B cell (primary cell): ENCODE measurements around the gene ZNF407.

GRCh38 chr18:74480463-74480737, 15.8 kb upstream of the CNDP2 start:
- PRO-cap: no peak
- CAGE, long polyA plus RNA: no peak

GRCh38 chr18:74588882-74589467, 8.7 kb upstream of the ZNF407 start:
- PRO-cap: no peak
- CAGE, long polyA plus RNA: no peak

DNA sequence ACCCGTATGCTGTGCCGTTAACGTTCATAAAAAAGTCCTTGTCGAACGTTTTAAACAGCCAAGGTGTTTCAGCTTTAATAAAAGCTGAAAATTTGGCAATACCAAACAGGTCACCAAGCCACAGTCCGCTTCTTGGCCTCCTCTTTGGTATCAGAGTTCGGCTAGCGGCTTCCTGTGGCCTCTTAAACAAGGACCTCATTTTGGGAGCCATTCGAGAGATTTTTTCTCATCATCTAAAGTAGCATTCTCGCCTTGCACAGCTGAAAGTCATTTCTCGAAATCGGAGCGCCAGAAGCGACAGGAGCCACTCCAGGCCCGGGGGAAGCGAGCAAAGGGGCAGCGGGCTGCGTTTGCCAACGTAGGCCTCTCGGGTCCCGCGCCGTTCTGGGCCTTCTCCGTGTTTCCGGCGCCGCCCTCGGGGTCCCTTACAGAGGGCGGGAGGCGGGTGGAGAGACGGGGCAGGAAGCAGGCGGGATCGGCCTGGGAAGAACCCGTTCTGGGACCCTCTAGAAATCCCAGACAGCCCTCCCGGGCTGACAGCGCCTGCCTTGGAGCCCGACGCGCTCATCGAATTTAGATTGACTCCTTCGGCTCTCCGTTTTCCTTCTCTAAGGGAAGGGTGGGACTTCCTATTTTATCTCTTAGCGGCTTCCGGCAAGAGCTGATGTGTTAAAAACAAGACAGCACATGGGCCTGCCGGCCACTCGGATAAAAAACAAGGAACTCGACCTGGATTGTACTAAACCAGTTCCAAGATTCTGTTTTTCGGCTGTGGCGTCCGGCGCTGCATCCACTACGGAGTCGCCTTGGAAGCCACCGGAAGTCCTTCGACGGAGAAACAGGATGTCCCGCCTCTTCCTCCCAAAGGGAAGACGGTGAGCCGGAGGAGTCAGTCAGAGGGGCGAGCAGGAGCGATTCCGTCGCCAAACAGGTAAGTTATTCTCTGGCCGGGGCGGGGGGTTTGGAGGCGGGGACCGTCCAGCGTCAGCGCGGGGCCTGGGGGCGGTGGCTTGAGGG, at the start of gene ZNF407:
TSS of gene ZNF407 (plus strand) at position 864 of the 1,017 bp plus-strand sequence.
- PRO-cap: bidirectional peak, plus-strand start at position 165 of the sequence, minus-strand start at position 154 of the sequence; bidirectional peak, plus-strand start at position 428 of the sequence, minus-strand start at position 386 of the sequence; bidirectional peak, plus-strand start at position 864 of the sequence, minus-strand start at position 829 of the sequence; bidirectional peak, plus-strand start outside the sequence, minus-strand start at position 945 of the sequence
- CAGE, long polyA plus RNA: start-site peak on the plus strand centred at position 772 of the sequence, 230 bp wide, 31 and 56 reads in 2 replicates

DNA sequence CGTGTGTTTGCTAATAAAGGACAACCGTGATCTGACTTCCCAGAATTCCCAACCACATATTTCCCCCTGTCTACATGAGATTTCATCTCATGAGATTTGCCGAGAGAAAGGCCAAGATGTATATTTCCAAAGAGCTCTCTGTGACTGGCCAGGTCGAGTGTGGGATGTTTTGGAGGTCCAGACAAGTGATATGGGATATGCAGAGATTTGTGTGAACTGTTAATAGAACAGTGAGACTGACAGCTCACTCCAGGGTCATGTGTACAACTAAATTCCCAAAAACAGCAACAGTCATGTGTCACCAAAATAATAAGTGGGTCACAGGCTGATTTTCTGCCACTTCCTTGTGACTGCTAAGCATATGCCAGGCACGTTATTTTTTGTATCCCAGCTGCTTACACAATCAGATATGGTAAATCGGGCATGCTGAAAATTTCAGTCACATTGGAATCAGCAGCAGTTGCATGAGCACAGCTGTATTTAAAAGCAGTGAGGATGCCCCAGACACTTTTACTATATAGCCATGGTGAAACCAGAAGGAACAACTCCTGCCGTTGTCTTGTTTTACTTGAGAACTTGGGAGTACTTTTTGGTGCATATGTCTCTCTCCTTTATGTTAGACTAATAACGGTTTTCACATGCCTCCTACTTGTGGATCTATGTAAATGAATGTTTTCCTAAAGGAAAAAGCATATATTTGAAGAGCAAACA, 198.6 kb downstream of the PTGR3 start:
- PRO-cap: no peak
- CAGE, long polyA plus RNA: no peak

DNA sequence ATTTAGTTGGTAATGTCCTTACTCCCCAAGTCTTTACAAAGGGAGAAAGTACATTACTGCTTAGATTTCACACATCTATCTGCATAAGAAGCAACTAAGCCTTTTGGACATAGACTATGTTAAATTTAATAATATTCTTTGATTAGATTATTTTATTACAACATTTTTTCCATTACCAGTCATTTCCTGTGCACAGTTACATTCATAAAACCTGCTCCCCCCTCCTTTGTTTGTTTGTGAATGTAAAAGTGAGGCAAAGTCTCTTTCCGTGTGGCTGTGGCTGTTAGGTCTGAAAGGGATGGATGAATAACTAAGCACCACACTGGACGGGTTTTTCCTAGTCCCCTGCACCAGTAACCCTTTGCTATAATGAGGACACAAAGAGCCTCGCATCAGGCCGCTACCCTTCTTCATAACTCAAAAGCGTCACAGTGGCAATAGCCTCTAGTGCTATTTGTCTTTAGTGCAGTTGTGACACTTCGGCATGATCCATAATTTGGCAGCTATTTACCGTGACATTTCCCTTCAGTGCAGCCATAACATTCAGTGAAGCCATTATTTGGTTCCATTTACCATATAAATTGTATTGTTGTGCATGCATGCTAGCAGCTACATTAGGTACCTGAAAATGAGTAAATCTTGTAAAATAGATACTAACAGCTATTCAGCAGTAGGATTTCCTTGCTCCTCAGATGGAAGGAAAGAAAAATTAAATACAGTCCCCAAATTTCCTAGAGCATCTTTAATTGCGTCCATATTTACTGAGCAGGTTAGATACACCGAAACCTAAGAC, 9.4 kb downstream of the PTGR3 start:
- PRO-cap: no peak
- CAGE, long polyA plus RNA: no peak

DNA sequence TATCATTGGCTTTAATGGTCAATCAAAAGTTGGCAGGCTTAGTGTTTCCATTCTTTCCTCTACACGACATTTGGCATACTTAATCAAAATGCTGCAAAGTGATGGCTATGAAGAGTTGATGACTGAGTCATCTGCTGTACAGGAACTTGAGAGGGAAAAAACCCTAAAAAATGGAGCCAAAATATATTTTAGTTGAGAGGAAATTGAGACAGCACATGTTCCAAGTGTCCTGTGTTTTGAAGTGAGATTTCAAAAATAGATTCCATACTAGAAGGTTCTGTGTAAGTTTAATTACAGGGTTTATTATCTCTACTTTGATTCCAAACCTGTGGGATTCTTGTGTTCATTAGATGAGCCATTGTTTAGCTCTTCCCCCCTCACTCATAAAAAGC, 3.2 kb downstream of the TSHZ1 start:
- PRO-cap: no peak
- CAGE, long polyA plus RNA: no peak

DNA sequence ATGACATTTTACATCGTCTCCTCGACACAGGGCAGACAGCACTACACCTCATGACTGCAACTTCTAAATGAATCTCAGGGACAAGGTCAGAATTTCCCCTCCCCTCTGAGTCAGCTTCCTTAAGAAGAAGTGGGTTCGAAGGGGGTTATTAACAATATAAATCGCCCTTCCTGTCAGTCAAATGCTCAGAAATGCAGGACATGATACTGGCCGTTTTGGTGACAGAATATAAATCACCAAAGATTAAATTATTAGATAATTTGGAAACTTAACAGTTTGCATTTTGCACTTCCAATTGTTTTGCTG, 57.2 kb downstream of the TSHZ1 start:
- PRO-cap: no peak
- CAGE, long polyA plus RNA: no peak

DNA sequence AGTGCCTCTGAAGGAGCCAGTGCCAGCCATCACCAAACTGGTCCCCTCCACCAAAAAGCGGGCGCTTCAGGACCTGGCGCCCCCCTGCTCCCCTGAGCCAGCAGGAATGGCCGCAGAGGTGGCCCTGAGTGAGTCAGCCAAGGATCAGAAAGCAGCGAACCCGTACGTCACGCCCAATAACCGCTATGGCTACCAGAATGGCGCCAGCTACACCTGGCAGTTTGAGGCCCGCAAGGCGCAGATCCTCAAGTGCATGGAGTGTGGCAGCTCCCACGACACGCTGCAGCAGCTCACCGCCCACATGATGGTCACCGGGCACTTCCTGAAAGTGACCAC, 75.8 kb downstream of the TSHZ1 start:
- PRO-cap: no peak
- CAGE, long polyA plus RNA: no peak

- PRO-cap: no peak
- CAGE, long polyA plus RNA: no peak
These were observed 28.3 kb upstream of the SMIM21 start for GRCh38 chr18:75455344-75456688.

- PRO-cap: no peak
- CAGE, long polyA plus RNA: no peak
These were observed 43.2 kb downstream of the ZNF516 start for GRCh38 chr18:76451783-76452348.

- PRO-cap: bidirectional peak, plus-strand start at chr18:76495522, minus-strand start at chr18:76495197; bidirectional peak, plus-strand start at chr18:76495825, minus-strand start at chr18:76495761; bidirectional peak, plus-strand start at chr18:76496227, minus-strand start at chr18:76495949
- CAGE, long polyA plus RNA: no peak
These were observed 485 bp upstream of the ZNF516 start for GRCh38 chr18:76495422-76496031.

GRCh38 chr18:76638864-76639329, 143.9 kb upstream of the ZNF516 start:
- PRO-cap: no peak
- CAGE, long polyA plus RNA: no peak

DNA sequence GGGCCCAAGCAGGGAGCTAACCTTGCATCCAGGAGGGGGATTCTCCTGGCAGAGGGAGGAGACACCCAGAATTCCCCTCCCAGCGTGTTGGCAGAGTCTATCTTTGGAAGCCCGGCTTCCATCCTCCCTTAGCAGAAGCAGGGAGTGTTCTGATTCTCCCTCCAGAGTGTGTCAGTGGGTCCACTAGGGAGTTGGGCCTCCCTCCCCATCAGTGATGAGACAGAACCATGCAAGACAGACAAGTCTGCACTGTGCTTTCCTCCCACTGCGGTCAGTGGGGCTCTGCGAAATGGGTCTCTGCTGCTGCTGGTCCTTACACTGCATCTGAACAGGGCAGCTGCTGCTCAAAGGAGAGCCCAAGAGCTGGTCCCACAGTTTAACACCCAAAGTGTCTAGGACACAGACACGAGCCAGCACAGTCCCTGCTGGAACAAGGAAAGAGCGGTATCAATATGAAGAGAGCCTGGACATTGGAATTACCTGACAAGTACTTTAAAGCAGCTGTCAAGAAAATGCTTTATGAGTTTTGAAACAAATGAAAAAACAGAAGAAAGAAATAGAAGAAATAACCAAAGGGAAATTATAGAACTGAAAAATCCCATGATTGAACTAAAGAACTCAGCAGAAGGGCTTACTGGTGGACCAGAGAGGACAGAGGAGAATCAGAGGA, 40.2 kb downstream of the ZNF236 start:
- PRO-cap: no peak
- CAGE, long polyA plus RNA: no peak

- PRO-cap: no peak
- CAGE, long polyA plus RNA: no peak
These were observed 131.1 kb downstream of the ZNF236 start for GRCh38 chr18:76953478-76953908.

DNA sequence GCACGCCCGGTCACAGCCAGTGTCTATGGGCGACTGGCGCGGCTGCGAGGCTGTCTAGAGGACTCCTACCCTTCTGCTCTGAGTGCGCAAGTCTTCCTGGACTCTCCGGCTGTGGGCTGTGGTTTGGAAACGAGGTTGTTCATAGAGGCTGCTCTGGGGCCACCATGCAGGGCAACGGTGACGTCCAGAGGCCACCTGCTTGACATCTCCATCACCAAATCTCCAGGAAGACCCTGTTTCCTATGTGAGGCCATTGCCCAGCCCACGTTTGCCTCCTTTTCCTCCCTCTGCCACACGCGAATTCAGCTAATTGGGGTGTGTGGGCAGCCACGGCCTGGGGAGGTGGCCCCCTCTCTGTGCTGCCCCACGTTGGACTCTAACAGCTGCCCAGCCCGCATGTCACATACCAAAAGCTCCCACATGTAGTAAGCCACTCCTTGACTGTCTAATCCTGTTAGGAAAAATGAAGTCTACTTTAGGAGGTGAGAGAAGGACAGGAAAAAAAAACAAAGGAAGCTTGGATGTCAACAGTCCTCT, 153.1 kb downstream of the MBP start:
- PRO-cap: no peak
- CAGE, long polyA plus RNA: no peak

- PRO-cap: no peak
- CAGE, long polyA plus RNA: no peak
These were observed 88.5 kb downstream of the MBP start for GRCh38 chr18:77043901-77044759.

DNA sequence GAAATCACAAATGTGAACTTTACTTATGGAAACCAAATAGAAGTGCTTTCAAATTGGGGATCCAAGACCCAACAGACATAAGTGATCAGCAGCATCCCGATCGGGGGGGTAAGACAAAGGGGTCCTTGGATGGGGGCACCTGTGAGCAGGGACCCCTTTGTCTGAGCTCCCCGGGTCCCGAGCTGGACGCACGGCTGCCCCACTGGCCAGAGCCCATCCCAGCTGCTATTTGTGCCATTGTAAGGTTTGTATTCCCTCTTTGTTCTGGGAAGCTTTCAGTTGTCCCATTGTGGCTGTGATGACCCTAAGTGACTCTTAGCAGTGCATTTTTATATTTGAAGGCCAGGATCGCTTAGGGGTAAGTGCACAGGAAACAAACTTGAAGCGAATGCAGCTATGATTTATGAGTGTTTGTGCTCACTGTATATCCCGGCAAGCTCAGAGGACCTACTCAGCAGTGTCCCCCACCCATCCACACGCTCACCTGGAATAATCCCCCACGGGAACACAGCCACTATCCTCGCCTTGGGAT, 80.3 kb downstream of the MBP start:
- PRO-cap: no peak
- CAGE, long polyA plus RNA: no peak

GRCh38 chr18:77069824-77070421, 62.7 kb downstream of the MBP start:
- PRO-cap: bidirectional peak, plus-strand start at chr18:77070189, minus-strand start at chr18:77069912
- CAGE, long polyA plus RNA: no peak

DNA sequence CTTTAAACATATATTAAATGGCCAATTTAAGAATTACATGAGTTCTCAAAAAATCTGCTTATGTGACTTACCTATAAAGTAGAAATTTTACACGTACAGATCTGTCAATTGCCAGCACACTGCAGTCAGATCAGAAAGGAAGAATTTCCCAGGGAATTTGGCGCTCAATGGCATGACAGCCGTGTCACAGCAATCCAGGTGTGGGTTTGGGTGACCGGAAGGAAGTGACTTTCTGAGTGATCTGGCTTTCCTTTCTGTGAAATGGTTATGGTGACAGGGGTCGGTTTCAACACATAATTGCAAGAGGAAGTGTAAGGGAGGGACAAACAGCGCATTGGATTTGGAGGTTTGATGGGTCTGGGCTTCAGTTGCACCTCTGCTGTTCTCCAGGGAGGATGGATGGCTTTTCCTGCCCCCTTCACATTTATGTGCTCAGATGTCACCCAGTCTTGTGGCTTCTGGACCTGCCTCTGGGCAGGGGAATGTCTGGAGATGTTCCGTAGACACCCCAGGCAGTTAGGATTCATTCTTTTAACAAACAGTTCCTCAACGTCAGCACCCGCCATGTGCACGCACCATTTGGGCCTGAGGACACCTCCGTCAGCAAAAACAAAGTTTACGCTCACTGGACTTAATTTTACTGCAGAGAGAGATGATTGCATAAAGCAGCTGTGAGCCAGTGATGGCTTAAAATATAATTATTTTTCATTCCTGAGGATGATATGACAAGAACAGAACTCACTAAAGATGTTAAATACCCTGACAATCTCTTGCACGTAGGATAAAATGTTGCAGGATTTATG, 37.1 kb downstream of the MBP start:
- PRO-cap: no peak
- CAGE, long polyA plus RNA: no peak

DNA sequence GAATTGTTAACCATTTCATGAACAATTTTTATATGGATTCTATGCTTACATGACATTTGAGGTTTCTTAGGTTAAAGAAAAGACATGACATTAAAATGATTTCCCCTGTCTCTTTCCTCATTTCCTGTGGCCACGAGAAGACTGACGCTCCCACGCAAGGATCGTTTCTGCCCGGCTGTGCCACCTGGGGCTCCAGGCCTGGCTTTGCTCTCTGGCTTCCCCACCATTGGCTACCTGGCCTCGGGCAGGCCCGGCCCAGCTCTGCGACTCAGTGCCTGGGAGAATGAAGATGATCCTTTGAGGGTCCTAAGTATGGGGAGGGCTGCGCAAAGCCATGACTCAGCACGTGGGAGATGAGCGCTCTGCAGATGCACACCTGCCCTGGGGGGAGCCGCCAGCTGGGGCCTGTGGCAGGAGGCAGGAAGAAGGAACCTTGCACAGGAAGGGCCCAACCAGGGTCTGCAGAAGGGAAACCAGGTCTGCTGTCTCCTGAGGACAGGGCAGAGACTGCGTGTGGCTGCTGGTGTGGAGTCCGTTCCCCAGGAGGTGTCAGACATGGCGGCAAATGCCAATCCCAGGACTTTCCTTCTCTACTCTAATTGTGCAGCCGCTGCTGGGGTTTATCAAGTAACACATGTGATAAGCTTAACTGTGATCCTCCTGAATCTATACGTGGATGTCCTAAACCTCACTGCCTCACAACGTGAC, 33.0 kb downstream of the MBP start:
- PRO-cap: no peak
- CAGE, long polyA plus RNA: no peak